Non-pigmented ciliary epithelial cell (primary cell): ENCODE measurements around the gene HPGDS.

- RRBS, result no CpG with 5 or more reads among the region's 5 CpGs
Observed at GRCh38 chr4:89829432-89829889, 7.5 kb downstream of the SNCA start.

- RRBS, result no CpG with 5 or more reads among the region's 21 CpGs
Observed at GRCh38 chr4:90838896-90839413, 711.8 kb downstream of the CCSER1 start.

- RRBS, result no CpG with 5 or more reads among the region's 12 CpGs
Observed at GRCh38 chr4:92304736-92305113, 959 bp downstream of the GRID2 start.

- RRBS, result no CpG with 5 or more reads among the region's 2 CpGs
Observed at GRCh38 chr4:94227557-94228123, 20.0 kb downstream of the SMARCAD1 start.

DNA sequence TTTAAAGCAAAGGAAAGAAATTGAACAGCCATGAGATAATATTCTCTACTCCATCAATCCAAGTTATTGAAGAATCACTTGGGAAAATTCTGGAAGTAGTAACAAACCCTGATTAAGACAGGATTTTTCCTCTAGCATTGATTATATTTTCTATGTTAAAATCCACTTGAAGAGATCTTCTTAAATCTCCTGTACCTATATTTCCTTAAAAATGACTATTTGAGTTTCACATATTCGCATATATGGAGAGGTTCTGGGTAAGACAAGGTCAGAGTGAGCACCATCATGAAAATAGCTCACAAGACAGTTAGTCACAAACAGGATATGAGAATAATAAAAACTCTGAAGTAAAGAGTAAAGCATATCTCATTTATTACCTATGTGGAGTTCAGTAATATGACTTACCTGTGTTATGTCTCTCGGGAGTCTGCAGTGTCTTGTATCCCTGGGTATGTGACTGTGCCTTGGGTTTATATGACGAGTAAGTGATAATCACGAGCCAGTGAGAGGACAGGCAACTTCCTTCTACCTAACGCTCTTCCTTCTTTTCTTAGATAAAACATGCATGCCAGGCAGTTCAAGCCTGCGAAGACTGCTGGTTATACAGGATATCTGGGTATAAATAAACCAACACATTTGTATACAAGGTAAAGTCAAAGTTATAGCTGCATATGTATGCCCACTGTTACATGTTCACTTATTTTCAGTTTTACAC is at the start of gene HPGDS:
TSS of gene HPGDS (minus strand) at position 447 of the 715 bp plus-strand sequence.
- RRBS, result no CpG with 5 or more reads among the region's 6 CpGs

DNA sequence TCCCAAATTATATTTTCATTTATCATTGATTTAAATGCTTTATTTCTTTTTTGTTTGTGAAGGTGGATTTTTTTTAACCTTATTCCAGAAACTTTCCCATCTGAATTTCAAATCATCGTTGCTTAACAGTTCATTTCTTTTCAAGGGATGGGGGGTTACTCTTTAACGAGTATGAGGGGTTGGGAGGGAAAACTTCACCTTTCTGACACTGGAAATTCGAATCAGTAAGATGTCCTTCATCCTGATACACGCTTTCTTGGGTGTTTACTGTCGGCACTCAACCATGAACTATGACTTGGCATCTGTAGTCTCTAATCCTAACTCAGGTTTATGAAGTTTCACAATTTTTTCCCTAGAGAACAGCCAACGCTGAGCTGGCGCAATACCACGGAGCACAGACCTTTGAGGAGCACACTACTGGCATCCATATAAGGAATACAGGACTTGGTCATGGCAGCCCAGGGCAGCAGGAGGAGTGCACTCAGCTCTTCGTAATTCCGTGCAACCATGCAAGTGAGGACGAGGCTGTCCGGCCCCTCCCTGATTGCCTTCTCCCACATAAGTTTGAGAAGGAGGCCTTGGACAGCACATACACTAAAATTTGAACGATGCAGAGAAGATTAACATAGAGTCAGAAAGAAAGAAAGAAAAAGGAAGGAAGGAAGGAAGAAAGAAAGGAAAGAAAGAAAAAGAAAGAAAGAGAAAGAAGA is 41.1 kb upstream of the PDLIM5 start:
- RRBS, result no CpG with 5 or more reads among the region's 13 CpGs

DNA sequence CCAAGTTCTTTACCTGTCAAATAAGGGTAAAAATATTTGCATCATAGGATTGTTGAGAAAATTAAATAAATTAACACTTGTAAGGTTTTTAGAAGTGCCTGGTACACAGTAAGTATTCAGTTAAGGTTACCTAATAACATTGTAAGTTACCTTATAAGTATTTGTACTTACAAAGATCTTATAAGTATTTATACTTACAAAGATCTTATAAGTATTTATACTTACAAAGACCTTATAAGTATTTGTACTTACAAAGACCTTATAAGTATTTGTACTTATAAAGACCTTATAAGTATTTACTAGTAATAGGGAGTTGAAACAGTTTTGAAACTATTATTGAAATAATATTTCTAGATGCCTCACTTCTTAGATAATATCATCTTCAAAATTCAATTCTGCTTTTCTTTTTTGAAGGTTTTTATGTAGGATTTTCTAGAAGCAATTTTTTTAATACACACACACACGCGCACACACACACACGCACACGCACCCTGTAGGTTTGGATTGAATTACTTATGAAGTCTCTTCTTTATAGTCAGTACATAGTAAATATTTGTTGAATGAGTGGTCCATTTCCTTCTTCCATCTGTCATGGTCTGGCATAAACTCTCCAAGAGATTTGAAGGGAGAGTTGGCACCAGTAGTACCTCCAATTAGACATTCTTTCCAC is 20.1 kb downstream of the PDLIM5 start:
- RRBS, result no CpG with 5 or more reads among the region's 4 CpGs

DNA sequence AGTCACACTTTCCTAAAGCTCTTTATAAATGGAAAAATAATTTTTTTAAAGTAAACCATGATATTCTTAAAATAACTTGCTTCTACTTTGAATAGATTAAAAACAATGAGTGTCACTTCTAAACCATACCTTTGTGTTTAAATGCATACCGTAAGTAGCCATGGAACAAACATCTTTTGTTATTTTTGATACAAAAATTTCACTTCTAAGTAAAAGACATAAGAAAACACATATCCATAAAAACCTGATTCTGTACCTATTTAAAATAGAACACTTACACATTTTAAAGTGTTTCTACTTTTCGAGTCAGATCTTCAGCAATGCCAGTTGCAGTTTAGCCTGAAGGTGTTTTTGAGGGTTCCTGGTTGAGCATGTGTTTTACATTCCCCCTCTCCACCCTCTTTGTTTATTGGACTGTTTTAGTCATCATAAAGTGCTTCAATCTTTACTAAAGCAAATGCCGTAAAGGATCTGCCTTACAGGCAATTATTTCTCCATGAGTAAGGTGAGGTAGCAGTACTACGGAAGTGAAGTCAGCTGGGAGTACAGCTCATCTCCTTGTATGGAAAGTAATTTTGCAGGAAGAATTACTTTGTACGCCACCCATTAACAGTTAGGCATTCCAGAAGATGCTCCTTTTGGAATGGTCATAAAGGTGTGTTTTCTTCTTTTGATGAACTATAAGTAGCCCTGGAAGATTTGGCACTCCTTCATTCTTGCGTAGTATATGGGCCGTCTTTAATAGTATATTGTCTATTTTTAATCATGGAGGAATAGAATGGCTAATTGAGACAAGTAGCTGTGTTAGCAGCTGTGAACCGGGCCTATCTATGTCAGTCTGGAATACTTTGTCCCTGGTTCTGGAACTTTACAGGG is 36.9 kb downstream of the PDLIM5 start:
- RRBS, result no CpG with 5 or more reads among the region's 8 CpGs

DNA sequence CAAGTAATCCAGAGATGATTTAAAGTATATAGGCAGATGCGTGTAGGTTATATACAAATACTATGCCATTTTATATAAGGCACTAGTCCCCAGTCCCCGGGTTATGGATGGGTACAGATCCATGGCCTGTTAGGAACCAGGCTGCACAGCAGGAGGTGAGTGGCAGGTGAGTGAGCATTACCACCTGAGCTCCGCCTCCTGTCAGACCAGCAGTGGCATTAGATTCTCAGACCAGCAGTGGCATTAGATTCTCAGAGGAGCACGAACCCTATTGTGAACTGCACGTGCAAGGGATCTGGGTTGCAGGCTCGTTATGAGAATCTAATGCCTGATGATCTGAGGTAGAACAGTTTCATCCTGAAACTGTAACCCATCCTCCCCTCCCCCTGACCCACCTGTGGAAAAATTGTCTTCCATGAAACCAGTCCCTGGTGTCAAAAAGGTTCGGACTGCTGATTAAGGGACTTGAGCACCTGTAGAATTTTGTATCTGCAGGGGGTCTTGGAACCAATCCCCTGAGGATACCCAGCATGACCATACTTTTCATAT is 47.9 kb downstream of the PDLIM5 start:
- RRBS, result no CpG with 5 or more reads among the region's 7 CpGs

GRCh38 chr4:94548340-94549025 is 96.7 kb downstream of the PDLIM5 start:
- RRBS, result no CpG with 5 or more reads among the region's 3 CpGs

GRCh38 chr4:94602901-94603419 is 151.2 kb downstream of the PDLIM5 start:
- RRBS, result no CpG with 5 or more reads among the region's 1 CpG

DNA sequence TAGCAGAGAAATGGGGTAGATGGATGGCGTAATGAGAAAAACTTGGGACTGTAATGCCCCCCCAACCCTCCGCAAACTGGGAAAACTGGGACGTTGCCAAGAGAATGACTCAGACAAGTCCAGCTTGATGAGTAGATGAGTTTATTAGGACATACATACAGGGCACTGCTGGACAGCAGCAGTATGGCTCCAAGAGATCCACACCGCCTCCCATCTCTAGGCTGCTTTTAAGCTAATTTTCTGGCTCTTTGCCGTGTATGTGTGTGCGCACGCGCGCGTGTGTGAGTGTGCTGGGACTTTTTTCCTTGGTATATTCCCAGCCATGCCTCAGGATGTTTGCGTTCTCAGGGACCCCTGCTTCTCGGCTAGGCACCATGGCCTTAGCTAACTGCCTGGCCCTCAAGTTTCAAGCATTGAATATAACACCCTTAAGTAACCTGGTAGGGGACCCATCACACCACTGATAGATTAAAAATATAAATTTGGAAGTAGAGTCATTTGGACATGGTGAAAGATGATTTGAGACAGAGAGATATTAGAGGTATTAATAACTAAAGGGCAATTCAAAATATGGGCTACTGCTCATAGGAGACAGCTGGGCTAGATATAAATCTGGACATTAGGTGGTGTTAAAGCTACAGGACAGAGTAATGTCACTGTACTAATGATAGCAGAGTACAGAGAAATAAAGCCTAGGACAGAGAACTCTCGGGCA is 151.8 kb downstream of the PDLIM5 start:
- RRBS, result no CpG with 5 or more reads among the region's 13 CpGs

DNA sequence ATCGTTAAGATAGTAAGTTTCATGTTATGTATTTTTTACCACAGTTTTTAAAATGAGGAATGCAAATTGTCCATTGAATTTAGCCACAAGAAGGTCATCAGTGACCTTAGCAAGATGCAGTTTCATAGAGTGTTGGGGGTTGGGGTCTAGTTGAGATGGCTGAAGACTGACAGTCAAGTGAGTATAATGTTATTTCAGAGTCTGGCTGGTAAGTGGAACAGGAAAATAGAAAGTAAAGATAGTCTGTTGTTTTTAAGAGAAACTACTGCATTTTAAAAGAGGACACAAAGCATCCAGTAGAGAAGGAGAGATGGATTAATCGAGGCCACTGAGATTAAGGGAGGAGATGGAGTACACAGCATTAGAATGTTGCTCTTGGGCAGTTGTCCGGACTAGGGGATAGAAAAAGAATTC is 152.9 kb upstream of the BMPR1B start:
- RRBS, result no CpG with 5 or more reads among the region's 3 CpGs

GRCh38 chr4:94638696-94639603 is 118.8 kb upstream of the BMPR1B start:
- RRBS, result no CpG with 5 or more reads among the region's 6 CpGs

DNA sequence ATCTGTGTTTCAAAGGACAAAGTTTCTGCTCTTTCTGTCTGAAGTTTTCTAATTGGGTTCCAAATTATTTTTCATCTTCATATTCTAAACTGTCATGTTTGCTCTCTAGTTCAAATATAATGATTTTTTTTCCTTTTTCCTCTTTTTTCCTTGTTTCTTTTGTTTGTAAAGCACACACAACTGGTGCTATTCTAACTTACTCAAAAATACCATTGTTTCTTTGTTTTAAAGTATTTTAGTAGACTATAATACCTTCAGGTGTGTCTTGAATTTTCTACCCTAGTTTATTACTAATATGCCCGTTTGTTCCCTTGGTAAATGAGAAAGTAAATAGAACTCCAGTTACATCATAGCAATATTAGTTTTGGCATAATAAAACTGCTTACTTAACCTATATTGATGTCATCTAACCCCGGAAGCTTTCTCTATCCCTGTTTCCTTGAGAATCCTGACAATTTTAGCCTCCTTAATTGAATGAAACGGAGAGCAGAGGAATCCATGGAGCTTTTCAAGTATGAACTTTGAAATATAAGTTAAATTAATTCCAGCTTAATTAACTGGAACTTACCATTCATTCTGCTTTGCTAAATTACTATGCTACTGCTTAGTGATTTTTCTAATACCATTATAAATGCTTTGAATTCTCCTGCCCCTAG is 87.5 kb upstream of the BMPR1B start:
- RRBS, result no CpG with 5 or more reads among the region's 3 CpGs

- RRBS, result no CpG with 5 or more reads among the region's 4 CpGs
Observed at GRCh38 chr4:95061741-95062197, 304.0 kb downstream of the BMPR1B start.

DNA sequence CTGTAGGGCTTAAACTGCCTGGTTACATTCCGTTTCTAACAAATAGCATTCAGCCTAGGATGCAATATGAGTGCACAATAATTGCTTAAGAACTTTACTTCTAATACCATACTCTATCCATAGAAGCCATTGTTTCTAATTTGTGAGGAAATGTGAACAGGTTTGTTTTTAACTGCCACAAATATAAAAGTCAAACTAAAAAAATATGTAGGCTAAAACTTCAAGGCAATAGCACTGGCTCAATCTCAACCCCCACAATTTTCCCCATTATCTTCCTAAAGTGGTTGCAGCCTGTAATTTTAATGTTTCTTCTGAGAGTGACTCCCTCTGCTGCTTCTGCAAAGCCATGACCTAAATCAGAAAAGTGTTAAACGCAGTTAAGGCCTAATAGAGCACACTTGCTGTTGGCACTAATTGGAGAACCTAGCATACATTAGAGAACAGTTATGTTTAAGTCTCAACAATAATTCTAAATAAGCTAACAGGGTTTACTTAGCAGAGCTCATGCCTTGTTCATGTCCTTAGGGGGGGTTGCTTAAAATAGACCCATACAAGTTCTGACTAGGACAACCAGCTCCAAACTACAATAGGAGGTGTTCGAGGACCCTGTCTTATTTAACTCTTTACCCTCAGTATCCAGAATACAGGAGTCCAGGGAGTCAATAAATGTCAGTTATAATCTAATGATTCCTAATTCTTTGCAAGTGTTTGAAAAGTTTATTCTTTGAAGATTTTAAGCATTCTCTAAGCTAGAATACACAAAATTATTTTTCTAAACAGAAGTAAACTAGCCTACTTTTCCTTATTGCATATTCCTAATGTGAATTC is 4.0 kb downstream of the UNC5C start:
- RRBS, result no CpG with 5 or more reads among the region's 3 CpGs

GRCh38 chr4:95547519-95548274 is 1.1 kb downstream of the UNC5C start:
- RRBS, result 2% methylated on average over 12 of the region's 30 CpGs

- RRBS, result no CpG with 5 or more reads among the region's 1 CpG
Observed at GRCh38 chr4:97534005-97534298, 609.3 kb downstream of the STPG2 start.

GRCh38 chr4:98478468-98479160 is 179.8 kb downstream of the TSPAN5 start:
- RRBS, result no CpG with 5 or more reads among the region's 13 CpGs